Gastrocnemius medialis (tissue), 3 donors: ENCODE measurements around a stretch of chr3.

DNA sequence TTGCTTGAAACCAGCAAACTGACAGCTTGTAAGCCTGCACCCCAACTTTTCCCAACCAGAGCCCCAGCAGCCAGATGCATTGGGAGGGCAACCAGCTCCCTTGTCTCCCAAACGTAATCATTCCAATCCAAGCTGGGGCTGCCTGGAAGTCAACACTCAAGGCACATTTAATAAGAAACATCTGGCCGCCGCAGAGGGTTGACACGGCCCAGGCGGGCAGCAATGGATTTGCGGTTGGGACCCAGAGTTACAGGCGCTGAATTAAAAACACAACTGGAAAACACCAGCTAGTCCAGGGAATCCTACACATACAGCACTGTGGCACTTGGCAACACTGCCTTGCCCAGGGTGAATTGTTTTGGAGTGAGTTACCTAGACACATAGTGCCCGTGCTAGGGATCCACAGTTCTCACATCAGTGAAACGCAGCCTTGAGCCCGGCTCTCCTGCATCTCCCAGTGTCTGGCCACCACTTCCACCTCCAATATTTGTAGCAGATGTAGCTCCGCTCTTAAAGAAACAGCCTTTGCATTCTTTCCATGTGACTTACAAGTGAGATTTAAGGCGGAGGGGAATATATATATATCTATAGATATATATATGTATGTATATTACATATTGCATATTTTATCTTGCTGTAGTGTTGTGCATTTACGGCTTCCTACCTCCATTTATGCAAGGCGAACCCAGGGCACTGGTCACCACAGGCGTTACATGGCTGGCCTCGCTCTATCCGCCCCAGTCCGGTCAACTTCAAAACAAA, 218.7 kb upstream of the PRICKLE2 start:
- PRO-cap: no peak
- RAMPAGE, long total RNA, 3 experiments: no peak in any of the 3 experiments

DNA sequence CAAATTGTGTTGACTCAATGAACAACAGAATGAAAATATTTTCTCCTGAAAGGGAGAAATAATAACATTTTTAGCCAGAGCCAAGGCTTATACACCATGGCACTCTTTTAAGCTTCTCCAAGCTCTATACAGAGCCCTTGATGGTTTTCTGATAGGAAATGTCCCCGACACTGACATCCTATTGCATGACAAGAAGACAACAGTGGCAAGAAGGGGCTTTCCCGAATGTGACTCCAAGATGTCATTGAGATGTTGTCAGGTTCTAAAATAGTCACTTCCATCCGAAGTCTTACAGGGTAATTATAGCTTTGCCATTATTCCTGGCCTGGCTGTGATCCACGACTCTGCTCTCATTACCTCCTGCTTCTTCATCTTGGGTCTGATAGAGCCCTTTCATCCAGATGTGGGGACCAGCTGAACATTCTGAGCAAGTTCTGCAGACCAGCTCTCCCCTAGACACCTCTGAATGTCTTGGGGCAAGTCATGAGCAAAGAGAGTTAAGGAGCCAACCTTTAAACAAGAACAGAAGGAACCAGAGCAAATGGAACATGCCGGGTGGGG, 40.6 kb upstream of the ADAMTS9 start:
- PRO-cap: bidirectional peak, plus-strand start at position 317 of the sequence, minus-strand start at position 172 of the sequence
- RAMPAGE, long total RNA, 3 experiments: no peak in any of the 3 experiments

DNA sequence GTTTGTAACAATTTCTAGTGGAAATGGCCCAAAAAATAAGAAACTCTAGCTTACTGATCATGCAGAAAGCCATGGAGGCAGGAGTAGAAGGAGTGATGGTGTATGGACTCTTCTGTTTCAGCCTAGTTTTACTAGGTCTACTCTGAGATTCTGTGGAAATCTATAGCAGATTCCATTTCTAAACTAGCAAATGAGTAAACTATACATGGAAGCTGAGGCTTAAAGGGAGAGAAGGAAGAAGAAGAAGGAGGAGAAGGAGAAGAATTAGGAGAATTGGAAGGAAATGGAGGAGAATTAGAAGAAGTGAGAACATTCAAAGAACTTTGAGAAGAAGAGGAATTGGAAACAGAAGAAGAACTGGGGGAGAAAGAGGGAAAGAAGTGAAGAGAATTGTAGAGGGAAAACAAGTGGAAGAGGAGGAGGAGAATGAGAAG, 195.6 kb upstream of the ADAMTS9 start:
- PRO-cap: no peak
- RAMPAGE, long total RNA, 3 experiments: no peak in any of the 3 experiments

DNA sequence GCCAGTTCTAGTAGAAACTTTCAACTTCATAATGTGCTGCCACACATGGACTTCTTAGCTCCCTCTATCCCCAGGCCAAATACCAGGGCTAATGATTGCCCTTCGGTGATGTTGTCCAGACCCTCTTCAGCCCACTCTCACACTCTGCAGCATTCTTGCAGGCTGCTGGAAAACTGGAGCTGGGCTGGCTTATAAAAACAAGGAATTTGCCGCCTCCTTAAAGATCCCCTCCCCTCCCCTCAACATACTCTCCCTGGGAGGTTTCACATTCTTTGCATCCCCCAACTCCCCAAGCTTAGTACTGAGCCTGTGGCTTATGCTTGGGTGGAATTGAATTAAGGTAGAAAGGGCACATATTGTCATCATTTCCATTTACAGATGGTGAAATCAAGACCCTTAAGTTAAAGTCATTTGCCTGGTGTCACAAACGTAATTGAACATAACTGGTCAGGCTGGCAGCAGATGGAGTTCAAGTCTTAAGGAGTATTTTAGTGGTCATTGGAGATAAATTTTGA, 222.3 kb upstream of the ADAMTS9 start:
- PRO-cap: no peak
- RAMPAGE, long total RNA, 3 experiments: no peak in any of the 3 experiments

- PRO-cap: no peak
- RAMPAGE, long total RNA, 3 experiments: no peak in any of the 3 experiments
Observed at GRCh38 chr3:64920409-64921040, 232.7 kb upstream of the ADAMTS9 start.

- PRO-cap: no peak
- RAMPAGE, long total RNA, 3 experiments: no peak in any of the 3 experiments
Observed at GRCh38 chr3:65020223-65020567, 332.4 kb upstream of the ADAMTS9 start.

DNA sequence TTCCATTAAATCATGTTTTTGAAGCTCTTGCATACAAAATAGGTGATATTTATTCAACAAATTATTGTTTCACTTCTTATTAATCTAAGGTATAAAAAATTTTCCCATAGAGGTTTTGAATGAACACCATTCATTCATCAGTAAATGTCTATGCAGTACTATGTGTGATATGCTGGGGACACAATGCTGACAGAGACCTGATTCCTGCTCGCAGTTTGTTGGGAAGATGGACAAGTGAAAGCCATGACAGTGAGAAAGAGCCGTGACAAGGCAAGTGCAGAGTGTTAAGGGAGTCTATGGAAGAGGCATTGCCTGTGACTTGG, 337.9 kb upstream of the ADAMTS9 start:
- PRO-cap: no peak
- RAMPAGE, long total RNA, 3 experiments: no peak in any of the 3 experiments

GRCh38 chr3:65170458-65171177, 482.8 kb upstream of the ADAMTS9 start:
- PRO-cap: bidirectional peak, plus-strand start at chr3:65171013, minus-strand start at chr3:65170841
- RAMPAGE, long total RNA, 3 experiments: no peak in any of the 3 experiments

DNA sequence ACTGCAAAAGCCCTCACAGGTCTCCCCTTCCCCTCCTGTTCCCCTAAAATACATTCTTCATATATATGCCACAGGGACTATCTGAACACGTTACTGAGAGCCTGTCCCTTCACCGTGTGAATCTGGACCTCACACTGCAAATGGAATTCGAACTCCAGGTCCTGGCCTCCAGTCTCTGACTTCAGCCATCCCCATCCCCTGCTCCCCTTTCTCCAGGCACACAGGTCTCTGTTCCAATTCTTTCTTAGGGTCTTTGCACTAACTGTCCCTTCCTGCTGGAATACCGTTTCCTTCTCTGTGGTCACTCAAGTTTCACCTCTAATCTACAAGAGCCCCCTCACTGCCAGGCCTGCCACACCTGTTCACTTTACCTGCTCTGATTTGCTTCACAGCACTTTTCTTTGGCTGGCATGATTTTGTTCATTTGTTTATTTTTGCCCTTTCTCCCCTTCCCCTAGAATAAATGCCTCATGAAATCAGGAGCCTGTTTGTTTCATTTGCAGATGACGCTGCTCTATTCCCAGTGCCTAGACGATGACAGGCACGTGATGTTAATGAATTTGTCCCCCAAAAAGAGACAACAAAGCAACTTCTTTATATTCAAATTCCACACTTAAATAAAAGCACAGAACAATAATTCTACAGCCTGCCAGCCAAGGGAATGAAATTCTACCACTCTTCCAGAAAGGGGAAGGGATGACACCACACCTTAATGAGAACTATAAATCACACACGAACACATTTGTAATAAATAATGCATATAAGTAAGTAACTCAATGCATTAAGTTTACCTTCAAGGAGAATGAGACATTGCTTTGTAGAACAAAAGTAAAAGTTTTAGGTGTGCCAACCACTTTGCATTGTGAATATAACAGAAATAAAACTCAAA, 618.4 kb downstream of the MAGI1 start:
- PRO-cap: no peak
- RAMPAGE, long total RNA, 3 experiments: no peak in any of the 3 experiments

GRCh38 chr3:65466485-65467693, 571.8 kb downstream of the MAGI1 start:
- PRO-cap: no peak
- RAMPAGE, long total RNA, 3 experiments: no peak in any of the 3 experiments

DNA sequence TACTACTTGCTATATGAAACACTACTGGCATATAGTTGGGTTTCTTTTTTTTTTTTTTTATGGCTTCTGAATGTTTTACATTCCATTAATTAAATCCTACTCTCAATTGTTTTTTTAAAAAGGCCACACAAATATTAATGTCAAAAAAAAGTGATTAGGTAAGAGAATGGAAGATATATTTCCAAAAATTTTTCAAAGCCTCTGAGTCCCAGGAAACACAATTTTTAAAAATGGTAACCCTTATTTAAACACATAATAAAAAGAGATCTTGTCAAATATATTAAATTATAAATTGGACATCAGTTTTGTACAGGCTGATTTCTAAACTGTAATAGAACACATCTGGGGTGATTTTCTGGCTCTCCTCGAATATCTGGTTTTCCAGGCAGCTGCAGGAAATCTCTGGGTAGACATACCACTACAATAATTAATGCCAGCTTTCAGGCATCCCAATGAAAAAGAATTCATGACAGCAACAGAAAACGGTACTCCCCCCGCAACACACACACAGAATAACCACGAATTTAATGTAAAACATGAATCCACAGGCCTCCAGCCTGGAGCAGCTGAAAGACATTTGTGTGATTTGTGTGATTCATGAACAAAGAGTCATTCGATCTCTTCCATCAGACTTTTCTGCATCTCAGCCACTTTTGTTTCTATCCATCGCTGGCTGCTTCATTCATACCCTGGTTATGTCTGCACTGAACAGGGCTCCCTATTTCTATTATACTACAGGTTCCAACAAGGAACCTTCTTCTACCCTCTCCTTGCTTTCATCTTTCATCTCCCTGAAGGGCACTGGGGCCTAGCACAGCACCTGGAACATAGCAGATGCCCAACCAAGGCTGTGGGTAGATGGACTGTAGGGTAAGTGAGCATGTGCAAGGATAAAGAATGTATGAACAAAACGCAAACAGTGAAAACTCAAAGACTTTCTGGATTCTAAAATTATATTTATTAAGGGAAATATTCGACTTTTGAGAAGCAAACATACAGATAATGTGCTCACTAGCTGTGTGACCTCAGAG, 262.2 kb downstream of the MAGI1 start:
- PRO-cap: no peak
- RAMPAGE, long total RNA, 3 experiments: no peak in any of the 3 experiments

- PRO-cap: no peak
- RAMPAGE, long total RNA, 3 experiments: no peak in any of the 3 experiments
Observed at GRCh38 chr3:65843014-65843532, 195.6 kb downstream of the MAGI1 start.

- PRO-cap: no peak
- RAMPAGE, long total RNA, 3 experiments: no peak in any of the 3 experiments
Observed at GRCh38 chr3:65889354-65889706, 149.4 kb downstream of the MAGI1 start.

- PRO-cap: no peak
- RAMPAGE, long total RNA, 3 experiments: no peak in any of the 3 experiments
Observed at GRCh38 chr3:65974488-65975409, 64.0 kb downstream of the MAGI1 start.

- PRO-cap: no peak
- RAMPAGE, long total RNA, 3 experiments: no peak in any of the 3 experiments
Observed at GRCh38 chr3:66372573-66373021, 128.2 kb downstream of the LRIG1 start.

DNA sequence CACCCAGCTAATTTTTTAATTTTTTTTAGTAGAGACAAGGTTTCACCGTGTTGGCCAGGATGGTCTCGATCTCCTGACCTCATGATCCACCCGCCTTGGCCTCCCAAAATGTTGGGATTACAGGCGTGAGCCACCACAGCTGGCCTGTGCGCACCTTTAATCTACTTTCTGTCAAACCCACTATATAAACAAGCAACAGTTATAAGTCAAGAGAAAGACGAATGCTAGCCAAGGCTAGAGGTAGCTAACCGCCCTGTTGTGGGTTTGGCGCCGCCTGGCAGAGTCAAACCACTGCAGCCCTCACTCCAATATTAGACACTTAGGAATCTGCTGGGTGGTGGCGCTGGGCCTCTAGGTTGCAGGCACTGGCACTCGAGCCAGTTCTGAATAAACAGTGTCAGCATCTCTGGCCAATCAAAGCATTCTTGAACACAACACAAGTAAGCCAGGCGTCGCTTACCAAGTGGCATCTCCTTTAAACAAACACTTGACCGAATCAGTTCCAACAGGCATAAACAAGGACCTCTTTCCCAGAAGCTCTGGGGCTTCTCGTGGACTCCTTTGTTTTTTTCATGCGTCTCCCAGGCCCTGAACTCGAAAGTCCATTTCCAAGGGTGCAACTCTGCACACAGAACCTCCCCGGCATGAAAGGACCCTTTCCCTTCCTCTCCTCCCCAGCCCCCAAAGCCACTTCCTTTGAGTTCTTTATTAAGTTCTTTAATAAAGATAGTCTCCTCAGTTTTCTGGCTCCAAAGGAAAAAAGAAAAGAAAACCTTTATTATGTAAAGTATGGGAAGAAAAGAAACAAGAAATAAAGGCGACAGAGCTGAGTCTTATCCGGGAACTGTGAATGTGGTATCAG, 82.3 kb downstream of the LRIG1 start:
- PRO-cap: unidirectional peak, minus-strand start at position 285 of the sequence
- RAMPAGE, long total RNA, 3 experiments: no peak in any of the 3 experiments

DNA sequence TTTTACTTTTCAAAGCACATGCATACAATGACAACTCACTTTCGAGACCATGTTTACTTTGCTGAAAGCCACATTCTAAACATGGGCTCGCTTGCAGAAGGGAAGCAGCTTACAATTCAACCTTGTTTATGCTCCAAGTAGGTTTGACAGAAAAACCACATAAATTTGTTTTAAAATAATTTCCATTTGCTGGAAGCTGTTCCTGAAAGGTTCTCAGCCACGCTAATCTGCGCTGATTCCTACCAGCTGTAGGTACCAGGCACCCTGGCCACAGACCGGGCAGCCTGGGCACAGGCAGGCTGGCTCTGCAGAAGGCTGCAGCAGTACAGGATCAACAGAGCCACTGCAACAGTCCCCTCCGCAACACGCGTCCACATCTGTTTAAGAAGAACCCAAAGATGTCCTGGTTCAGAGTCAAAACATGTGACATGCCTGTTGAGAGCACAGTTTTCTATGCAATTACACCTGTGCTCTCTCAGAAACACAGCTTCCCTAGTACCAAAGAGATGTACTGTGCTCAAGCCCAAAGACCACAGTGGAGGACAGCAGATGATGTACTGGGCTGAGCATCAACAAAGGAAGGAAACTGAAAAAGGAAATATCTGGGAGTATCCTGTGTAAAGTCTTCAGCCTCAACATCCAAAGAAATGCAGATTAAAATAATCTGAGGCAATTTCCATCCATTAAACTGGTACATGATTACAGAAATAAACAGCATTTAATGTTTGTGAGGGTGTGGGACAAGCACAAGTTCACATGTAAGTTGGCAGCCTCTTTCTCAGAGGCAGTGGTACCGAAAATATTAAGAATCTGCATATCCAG, 18.8 kb downstream of the LRIG1 start:
- PRO-cap: no peak
- RAMPAGE, long total RNA, 3 experiments: no peak in any of the 3 experiments

DNA sequence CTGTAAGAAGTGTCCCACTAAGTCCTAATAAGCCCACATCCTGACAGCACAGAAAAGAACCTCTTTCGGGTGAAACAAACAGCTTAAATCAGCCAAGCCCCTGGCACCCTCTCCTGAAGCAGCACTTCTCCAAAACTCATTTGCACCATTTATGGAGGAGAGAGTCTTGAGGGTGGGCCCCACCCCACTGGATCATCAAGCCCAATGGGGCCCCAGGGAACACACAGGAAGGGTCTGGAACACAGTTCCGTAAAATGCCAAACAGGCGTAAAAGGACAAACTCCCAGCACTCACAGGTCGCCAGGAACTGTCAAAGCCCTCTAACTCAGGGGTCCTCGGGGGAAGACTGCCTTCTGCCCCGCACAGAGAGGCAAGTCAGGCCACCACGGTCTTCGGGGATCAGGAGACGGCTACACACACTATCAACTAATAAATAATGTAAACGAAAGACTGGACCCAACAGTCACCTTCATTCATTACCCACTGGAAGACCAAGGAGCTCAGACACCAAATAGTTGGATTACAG, 1.5 kb downstream of the LRIG1 start:
- PRO-cap: bidirectional peak, plus-strand start at position 260 of the sequence, minus-strand start at position 142 of the sequence
- RAMPAGE, long total RNA, 3 experiments: no peak in any of the 3 experiments

DNA sequence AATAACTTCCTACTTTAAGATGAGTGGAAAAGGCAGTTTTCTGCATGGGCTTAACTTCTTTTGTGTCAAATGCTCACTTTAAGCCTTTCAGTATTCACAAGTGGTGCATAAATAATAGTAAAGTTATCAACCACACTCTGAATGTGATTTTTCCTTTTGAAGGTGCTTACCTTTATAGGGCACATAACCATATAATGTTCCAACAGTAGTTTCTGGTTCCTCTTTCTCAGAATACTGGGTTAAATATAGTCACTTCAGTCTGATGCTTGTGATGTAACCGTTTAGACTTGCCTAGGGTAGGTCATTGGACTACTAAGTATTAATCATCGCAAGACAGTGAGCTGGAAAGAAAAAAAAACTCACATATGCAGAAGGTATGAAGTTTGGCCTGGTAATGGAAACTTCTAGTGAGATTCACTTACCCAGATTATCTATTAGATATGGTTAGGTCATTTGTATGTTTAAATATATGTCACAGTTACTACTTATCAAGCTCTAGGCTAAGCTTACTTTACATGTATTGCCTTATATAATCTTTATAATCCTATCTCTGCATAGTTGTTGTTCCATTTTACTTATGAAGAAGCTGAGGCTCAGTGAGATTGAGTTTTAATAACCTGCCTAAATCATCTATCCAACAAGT, 2.0 kb downstream of the KBTBD8 start:
- PRO-cap: no peak
- RAMPAGE, long total RNA, 3 experiments: no peak in any of the 3 experiments

- PRO-cap: no peak
- RAMPAGE, long total RNA, 3 experiments: no peak in any of the 3 experiments
Observed at GRCh38 chr3:67648124-67648681, 6.2 kb downstream of the SUCLG2 start.